ENCODE results near the genes SMIM42, OR10Z1, SLAMF8 and IGSF8.

DNA sequence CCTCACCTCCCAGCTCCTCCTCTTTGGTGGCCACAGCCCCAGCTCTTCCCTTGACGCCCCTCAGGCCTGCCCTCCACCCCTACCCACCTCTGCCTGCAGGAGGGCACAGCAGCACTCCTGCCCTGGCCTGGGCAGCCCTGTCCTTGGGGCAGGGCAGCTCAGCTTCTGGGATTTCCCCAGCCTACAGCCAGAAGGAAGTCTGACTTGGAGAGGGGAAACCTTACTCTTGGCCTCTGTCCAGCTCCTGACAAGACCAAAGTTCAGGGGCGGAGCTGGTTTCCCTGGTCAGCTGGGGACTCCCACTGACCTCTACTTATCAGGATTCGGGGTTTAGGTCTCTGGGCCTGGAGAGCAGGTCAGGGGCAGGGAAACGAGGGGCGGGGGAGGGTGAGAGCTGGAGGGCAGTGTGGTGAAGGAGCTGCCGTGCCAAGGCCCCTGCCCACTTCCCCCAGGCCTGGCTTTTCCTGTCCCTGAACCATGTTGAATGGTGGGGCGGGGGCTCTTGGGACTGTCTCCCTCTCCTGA is 16.7 kb upstream of the ETV3 start:
- RRBS: no CpG with 5 or more reads among the region's 7 CpGs

GRCh38 chr1:158002478-158003600 is 9.4 kb downstream of the KIRREL1 start:
- RRBS: no CpG with 5 or more reads among the region's 15 CpGs

- RRBS: 3% methylated on average over 10 of the region's 65 CpGs
Observed at GRCh38 chr1:158112894-158113921, 14.9 kb downstream of the SMIM42 start.

- RRBS: no CpG with 5 or more reads among the region's 7 CpGs
Observed at GRCh38 chr1:158128006-158128517, at the start of gene SMIM42. Gene SMIM42 (minus strand): TSS chr1:158128301.

DNA sequence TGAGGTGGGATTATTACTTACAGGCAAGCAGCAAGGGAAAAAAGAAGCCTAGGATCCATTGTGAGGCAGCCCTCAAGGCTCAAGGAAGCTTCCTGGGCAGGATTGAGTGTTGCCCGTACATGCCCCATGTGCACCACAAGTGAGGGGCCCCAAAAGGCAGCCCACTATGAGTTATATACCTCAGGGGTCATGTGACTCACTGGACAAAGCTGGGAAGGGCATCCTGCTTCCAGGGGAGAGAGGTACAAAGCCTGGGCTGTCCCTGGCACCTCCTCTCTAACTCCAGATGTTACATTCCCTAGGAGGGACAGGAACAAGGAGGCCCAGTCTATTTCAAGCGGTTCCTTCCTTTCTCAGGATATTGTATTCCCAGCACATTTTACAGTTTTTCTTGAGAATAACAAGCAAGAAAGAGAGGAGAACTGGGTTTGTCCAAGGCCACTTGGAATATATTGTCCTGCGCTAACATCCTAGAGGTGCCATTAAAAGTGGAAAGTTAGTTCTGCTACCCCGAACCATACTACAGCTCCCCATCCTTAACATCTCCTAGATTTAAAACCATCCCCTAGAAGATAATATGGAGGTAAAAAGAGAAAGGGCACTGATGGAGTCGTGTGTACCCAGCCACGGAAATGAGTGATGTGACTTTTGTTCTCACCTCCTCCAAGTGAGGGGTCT is 18.8 kb upstream of the SMIM42 start:
- RRBS: no CpG with 5 or more reads among the region's 6 CpGs

DNA sequence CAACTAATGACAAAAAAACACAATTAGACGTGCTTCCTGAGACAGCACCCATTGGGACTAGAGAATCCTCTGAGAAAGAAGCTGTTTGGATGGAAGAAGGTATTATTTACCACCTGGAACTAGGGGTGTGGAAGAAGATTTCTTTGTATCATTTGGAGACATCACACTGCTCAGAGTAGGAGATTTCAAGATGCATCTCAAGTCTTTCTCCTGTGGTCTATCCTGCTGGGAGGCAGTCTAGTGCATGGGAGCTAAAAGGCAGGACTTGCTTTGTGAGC is at the start of gene OR10Z1:
Gene OR10Z1 (plus strand): TSS at position 173 of the 278 bp plus-strand sequence.
- RRBS: no CpG with 5 or more reads among the region's 1 CpG

- RRBS: no CpG with 5 or more reads among the region's 6 CpGs
Observed at GRCh38 chr1:159012336-159012886, 2.7 kb downstream of the IFI16 start.

DNA sequence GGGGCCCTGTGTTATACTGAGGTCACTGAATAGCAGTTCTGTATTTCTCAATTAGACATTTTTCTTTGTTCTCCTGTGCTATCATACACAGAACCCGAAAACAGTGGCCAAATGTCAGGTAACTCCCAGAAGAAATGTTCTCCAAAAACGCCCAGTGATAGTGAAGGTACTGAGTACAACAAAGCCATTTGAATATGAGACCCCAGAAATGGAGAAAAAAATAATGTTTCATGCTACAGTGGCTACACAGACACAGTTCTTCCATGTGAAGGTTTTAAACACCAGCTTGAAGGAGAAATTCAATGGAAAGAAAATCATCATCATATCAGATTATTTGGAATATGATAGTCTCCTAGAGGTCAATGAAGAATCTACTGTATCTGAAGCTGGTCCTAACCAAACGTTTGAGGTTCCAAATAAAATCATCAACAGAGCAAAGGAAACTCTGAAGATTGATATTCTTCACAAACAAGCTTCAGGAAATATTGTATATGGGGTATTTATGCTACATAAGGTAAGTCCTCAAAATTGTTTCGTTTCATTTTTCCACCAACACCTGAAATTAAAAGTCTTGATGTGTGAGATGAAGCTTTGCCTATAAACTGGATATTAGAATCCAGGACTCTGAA is 8.5 kb downstream of the IFI16 start:
- RRBS: no CpG with 5 or more reads among the region's 4 CpGs

GRCh38 chr1:159055853-159056410 is 20.6 kb downstream of the AIM2 start:
- RRBS: no CpG with 5 or more reads among the region's 7 CpGs

- RRBS: no CpG with 5 or more reads among the region's 1 CpG
Observed at GRCh38 chr1:159444407-159445037, 5.0 kb downstream of the OR10J1 start.

DNA sequence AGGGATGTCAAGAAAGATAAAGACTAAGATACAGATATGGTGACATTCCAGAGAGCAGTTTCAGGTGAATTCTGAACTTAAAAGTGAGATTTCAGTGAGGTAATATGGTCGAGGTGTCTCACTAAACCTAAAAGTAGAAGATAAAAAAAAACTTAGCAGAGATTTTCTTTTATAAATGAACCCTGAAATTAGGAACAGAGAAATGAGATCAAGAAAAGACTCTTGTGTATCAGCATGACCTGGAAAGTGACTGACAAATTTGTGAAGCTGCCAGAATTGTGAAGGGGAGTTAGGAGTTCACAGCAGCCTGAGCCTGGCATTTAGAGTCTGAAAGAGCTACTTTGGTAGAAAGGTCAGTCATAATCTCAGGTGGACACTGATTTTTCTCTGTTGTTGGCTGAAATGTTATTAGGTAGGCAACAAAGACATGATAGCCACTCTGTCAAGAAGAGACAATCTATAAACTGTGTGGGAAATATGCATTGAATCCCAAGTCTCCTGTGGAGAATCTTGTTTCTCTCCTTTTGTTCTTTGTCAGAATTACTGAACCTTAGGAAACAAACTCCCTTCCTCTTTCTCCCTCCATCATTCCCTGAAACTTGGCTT is 4.4 kb upstream of the APCS start:
- RRBS: no CpG with 5 or more reads among the region's 1 CpG

DNA sequence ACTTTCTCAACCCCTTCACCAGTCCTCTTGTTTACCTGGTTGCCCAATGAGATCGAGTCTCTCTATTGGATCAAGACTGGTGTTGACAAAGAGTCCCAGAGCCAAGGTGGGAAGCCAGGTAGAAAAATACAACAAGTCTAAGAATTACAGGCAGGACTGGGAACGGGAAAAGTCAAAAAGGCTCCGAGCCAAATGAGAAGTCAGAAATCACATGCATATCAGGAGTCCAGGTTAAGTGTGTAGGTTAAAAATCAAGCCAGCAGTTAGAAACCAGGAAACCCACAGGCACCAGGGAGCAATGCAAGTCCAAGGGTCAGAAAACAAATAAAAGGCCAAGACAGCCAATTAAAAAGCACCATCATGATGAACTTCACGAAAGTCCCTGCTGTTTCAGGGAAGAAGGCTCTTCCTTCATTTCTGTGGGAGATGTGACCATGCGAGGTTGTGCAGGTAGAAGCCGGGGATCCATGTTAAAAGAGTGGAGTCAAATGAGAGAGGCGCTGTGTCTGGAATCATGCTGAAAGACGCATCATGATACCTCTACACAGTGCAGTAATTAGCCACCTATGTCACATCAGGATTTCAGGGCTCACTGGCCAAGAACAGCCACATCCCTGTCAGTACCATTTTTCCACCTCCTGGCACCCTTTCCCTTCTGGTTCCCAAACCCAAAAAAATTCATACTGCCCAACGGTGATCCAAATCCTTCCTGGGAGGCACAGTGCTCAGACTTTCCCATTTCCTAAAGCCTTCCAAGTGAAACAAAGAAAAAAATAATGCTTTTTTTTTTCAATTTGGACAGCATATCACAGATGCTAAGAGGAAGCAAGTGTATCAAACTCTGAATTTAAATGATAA is 27.1 kb upstream of the DUSP23 start:
- RRBS: no CpG with 5 or more reads among the region's 9 CpGs

DNA sequence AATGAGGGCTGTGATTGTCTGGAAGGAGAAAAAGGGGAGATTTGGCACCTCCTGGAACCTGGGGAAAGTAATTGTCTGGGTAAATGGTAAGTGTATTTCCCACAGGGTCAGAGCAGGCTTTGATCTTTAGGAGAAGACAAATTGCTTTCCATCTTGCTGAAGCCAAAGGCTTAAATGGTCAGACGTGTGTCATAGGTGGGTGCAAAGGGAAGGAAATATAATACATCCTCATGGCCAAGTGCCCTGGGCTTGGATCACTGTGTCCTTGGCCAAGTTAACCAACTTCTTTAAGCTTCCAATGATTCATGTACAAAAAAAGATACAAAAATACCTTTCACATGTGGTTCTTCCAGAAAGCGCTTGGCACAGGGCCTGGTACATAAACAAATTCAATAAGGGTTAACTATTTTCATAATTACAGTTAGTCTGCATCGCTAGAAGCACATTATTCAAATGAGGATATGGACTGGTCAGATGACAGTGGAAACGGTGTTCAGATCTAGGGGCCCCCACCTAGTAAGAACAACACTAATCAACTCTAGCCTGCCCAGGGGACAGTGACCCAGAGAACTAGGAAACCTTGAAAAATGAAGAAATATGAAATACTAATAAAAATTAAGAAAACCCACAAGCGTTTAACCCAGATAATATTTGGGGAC is 1.2 kb upstream of the DUSP23 start:
- RRBS: no CpG with 5 or more reads among the region's 5 CpGs

GRCh38 chr1:159790247-159790586 is 9.5 kb downstream of the DUSP23 start:
- RRBS: no CpG with 5 or more reads among the region's 2 CpGs

GRCh38 chr1:159800021-159800788 is 2.0 kb upstream of the FCRL6 start:
- RRBS: no CpG with 5 or more reads among the region's 8 CpGs

DNA sequence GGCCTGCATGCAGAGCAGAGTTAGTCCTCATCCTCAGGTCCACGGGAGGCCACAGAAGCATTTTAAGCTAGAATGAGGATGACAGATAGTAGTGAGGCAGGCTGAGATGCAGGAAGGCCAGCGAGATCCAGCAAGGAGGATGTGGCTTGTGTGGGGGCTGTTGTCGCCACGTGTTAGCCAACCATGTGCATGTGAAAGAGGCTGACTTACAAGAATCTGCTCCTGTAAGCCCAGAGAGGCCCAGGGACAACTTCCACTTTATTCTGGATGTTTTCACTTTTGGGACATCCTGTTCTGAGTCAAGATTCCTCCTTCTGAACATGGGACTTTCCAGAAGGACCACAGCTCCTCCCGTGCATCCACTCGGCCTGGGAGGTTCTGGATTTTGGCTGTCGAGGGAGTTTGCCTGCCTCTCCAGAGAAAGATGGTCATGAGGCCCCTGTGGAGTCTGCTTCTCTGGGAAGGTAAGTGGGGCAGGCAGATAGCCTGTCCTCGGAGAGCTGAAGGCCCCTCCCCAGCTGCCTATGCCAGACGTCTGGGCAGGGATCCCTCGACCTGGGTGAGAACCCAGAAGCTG is at the start of gene SLAMF8:
Gene SLAMF8 (plus strand): TSS at position 399 of the 577 bp plus-strand sequence.
- RRBS: no CpG with 5 or more reads among the region's 10 CpGs

DNA sequence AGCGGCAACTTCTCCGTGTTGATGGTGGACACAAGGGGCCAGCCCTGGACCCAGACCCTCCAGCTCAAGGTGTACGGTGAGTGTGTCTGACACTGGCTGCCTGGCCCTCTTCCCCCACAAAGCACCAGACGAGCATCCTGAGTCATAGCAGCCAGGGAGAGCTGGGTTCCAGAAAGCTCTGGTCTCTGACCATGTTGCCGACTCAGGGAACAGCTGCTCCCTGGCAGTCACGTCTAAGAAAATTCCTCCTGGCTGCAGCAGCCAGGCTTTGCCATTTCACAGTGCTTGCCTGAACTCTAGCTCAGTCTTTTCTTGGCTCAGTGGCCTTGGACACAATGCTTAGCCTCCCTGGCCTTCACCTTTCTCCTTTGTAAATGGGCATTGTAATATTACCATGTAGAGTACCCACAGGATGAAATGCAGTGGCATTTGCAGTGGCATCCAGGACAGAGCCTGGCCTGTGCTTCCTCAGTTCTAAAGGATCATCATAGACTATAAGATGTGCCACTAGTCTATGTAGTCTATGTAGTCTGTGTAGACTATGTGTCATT is 3.5 kb downstream of the SLAMF8 start:
- RRBS: no CpG with 5 or more reads among the region's 6 CpGs

DNA sequence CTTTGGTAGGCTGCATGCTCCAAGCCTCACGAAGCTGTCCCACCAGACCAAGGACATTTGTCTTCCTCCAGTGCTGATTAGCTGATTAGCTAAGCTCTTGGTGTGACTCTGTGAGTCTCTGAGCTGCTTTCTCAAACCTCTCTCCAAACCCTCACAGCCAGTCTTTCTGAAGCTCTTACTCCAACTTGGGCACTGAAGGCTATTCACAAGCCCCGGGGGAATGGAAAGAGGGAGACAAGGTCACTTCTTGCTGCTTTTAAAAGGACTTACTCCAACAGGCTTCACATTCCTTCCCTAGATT is 897 bp upstream of the CFAP45 start:
- RRBS: no CpG with 5 or more reads among the region's 2 CpGs

GRCh38 chr1:159925556-159926424 is 483 bp upstream of the TAGLN2 start:
- RRBS: no CpG with 5 or more reads among the region's 20 CpGs

DNA sequence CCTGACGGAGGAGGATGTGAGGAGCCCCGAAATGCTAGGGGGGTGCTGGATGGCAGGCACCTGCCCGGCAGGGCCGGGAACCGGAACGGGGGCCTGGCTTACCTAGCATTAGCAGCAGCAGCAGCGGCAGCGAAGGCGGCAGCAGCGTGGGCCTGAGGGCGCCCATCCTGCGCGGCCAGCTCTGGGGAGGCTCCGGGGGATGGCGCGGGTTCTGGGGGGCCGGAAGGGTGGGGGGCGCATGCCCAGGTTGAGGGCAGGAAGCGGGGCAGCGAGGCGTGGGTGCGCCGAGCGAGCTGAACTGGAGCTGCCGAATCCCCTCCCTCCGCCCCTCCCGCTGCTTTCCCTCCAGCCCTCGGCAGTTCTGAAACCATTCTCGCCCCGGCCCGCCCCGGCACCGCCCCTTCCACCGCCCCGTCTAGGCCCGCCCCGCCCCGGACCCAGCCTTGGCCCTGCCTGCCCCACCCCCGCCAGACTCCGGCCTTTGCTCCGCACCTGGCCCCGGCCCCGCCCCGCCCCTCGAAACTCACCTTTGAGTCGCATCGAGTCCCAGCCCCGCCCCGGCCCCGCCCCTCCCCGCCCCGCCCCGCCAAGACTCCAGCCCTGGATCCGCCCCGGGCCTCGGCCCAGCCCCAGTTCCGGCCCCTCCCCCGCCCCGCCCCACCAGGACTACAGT is at the start of gene IGSF8:
Gene IGSF8 (minus strand): TSS at position 313 of the 673 bp plus-strand sequence.
- RRBS: 3% methylated on average over 39 of the region's 59 CpGs

All from mononuclear cell (primary cell).